Epithelial cell of alveolus of lung (primary cell): Measurements from ENCODE around the gene UPB1.

GRCh38 chr22:24494829-24495464 lies at the start of gene UPB1:
UPB1 (plus strand) TSS chr22:24495332.
- RAMPAGE, long total RNA = no peak
- RRBS = 4% methylated on average over 5 of the region's 57 CpGs

DNA sequence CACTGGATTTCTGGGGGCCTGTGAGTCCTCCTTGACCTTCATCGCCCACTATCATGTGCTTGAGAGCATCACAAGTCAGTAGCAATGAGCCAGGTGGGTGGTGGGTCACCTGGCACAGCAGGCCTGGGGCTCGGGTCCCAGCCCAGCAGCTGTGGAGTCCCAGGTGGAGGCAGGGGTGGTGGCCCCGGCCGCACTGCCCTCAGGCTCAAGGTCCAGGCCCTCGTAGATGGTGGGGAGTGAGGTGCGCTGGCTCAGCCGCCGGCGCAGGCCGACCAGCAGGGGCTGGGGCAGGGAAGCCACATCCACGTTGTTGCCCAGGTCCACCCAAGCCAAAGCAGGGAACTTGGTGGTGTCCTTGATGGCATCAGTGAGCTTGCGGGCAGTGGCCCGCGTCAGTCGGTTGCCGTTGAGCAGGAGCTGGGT lies 7.1 kb downstream of the LRRC75B start:
- RAMPAGE, long total RNA = no peak
- RRBS = 100% methylated on average over 3 of the region's 16 CpGs

GRCh38 chr22:24816623-24817143 lies 10.7 kb downstream of the SGSM1 start:
- RAMPAGE, long total RNA = no peak
- RRBS = no CpG with 5 or more reads among the region's 7 CpGs

- RAMPAGE, long total RNA = no peak
- RRBS = no CpG with 5 or more reads among the region's 14 CpGs
These were observed 14.0 kb downstream of the SGSM1 start for GRCh38 chr22:24819748-24820702.

- RAMPAGE, long total RNA = no peak
- RRBS = no CpG with 5 or more reads among the region's 16 CpGs
These were observed 52.1 kb downstream of the LHFPL7 start for GRCh38 chr22:24894219-24894972.

- RAMPAGE, long total RNA = no peak
- RRBS = no CpG with 5 or more reads among the region's 6 CpGs
These were observed 51.5 kb downstream of the LHFPL7 start for GRCh38 chr22:24894973-24895327.

DNA sequence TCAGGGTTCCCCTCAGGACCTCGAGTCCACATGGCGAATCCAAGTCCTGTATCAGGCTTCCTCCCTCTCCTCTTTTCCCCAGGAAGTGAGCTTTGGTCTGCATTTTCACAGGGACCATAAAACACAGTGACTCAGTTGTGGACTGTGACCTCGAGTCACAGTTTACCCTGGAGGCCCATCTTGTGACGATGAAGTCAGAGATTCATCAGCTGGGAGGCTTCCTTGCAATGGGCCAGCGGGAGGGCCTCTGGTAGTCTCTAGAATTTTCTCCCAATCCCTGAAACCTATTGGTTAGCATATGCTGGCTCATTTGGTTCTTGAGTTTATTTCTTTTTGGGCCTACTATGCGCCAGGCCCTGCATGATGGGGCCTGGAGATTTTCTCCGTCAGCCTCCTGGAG lies 100.7 kb downstream of the KIAA1671 start:
- RAMPAGE, long total RNA = no peak
- RRBS = no CpG with 5 or more reads among the region's 7 CpGs

DNA sequence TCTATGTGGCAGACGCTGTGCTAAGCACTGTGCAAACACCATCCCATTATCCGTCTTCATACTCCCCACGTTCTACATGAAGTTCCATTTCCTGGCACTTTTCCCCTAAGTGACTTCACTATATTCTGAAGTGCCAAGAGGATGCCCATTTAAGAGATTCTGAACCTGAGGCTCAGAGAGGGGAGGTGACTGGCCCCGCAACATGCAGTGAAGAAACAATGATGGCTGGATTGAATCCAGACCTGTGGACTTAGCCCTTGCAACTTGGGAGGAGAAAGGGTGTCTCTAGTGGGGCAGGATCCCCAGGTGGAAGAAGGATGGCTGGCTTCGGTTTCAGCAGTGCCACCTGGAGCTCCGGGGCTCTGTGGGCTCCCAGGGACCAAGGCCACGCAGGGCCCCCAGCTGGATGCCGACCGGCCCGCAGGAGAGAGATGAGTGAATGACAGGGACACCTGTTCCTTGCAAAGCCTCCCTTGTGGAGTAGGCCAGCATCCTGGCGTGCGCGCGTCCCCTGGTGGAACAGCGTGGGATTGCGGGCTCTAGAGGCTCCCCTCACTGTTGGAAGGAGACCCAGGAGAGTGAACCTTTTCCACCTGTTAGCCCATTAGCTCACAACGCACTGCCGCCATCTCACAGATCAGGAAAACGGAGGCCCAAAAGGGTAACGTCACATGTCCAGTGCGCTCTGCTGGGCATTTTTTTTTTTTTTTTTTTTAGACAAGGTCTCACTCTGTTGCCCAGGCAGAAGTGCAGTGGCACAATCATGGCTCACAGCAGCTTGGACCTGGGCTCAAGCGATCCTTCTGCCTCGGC lies 104.6 kb downstream of the KIAA1671 start:
- RAMPAGE, long total RNA = no peak
- RRBS = 3% methylated on average over 4 of the region's 23 CpGs

GRCh38 chr22:25096385-25096727 lies 103.3 kb upstream of the CRYBB3 start:
- RAMPAGE, long total RNA = no peak
- RRBS = no CpG with 5 or more reads among the region's 9 CpGs

DNA sequence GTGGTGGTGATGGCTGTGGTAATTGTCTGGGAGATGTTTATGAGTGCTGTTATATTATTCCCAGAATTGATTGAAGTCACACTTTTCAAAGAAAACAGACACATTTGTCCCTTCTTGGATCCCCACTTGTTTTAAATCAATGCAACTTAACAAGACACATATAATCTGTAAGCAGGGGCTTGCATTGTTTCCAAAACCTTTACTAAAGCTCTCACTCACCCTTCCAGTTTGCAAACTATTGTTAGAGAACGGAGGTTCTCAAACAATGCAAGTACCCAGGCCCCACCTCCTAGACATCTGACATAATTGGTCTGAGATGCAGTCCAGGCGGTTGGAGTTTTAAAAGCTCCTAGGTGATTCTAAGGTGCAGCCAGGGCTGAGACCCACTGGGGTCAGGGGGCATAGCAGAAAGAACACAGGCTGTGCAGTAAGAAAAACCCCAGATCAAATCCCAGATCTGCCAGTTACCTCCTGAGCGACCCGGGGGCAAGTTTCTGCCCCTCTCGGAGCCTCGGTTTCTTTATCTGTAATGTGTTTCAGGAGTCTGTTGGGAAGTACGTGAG lies 67.6 kb upstream of the CRYBB3 start:
- RAMPAGE, long total RNA = no peak
- RRBS = no CpG with 5 or more reads among the region's 7 CpGs

GRCh38 chr22:25148087-25148371 lies 51.6 kb upstream of the CRYBB3 start:
- RAMPAGE, long total RNA = no peak
- RRBS = no CpG with 5 or more reads among the region's 2 CpGs

GRCh38 chr22:25343210-25344041 lies 124.0 kb downstream of the CRYBB2 start:
- RAMPAGE, long total RNA = no peak
- RRBS = no CpG with 5 or more reads among the region's 15 CpGs

- RAMPAGE, long total RNA = no peak
- RRBS = no CpG with 5 or more reads among the region's 11 CpGs
These were observed 161.5 kb upstream of the GRK3 start for GRCh38 chr22:25402912-25403445.

GRCh38 chr22:25405083-25405831 lies 159.2 kb upstream of the GRK3 start:
- RAMPAGE, long total RNA = no peak
- RRBS = 1% methylated on average over 40 of the region's 91 CpGs

- RAMPAGE, long total RNA = no peak
- RRBS = no CpG with 5 or more reads among the region's 19 CpGs
These were observed 115.8 kb upstream of the GRK3 start for GRCh38 chr22:25448470-25449224.

DNA sequence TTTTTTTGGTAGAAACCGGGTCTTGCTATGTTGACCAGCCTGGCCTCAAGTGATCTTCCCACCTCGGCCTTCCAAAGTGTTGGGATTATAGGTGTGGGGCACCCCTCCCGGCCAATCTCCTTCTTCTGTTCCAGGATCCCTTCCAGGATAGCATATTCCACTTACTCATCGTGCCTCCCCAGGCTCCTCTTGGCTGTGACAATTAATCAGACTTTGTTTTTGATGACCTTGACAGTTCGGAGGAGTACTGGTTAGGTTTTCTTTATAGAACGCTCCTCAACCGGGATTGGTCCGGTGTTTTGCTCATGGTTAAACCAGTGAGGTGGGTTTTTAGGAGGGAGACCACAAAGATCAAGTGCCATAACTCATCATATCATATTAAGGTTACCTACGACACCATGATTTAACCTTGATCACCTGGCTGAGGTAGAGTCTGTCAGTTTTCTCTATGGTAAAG lies 25.2 kb upstream of the GRK3 start:
- RAMPAGE, long total RNA = no peak
- RRBS = 40% methylated on average over 1 of the region's 9 CpGs

DNA sequence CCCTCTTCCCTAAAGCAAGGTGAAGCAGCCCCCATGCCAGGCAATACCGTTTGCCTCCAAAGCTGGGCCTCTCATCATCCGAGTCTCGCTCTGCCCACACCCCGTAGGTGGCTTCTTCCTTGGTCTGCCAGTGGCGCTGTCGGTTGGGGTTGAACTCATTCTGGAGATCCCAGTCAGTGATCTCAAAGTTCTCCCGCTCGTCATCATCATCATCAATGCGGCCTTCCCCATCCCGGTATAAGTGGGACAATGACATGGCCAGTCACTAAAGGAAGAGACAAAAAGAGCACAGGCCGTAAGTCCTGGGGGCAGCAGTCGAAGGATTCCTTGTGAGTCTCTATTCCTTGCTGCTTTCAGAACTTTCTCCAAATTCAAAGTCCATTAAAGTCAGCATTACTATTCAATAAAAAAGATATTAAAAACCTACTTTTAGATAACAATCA lies 2.2 kb downstream of the TFIP11 start:
- RAMPAGE, long total RNA = no peak
- RRBS = no CpG with 5 or more reads among the region's 12 CpGs

GRCh38 chr22:26552895-26553411 lies 37.0 kb downstream of the TPST2 start:
- RAMPAGE, long total RNA = no peak
- RRBS = no CpG with 5 or more reads among the region's 11 CpGs

- RAMPAGE, long total RNA = no peak
- RRBS = no CpG with 5 or more reads among the region's 8 CpGs
These were observed 10.3 kb downstream of the TPST2 start for GRCh38 chr22:26579547-26580064.

DNA sequence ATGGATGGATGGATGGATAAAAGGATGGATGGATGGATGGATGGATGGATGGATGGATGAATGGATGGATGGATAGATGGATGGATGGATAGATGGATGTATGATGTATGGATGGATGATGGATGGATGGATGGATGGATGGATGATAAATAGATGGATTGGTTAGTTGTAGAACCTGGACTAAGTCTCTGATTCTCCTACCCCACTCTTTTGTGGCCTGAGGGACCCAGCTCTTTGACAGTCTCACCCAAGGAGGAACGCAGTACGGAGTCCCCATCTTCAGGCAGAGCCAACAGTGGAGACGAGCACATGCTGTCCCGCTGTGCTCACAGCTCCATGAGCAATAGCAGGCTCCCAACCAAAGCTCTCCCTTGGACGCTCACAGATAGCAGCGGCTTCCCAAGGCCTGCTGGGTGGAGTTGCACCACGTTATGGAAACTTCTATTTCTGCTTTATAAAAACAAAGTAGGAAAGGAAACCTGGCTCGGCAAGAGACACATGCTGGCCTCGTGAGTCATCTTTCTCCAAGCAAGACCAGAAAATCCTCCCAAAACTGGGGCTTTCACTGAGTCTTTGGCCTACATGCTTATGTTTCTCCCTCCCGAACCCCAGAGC lies 483.7 kb downstream of the CRYBA4 start:
- RAMPAGE, long total RNA = no peak
- RRBS = no CpG with 5 or more reads among the region's 10 CpGs